ENCODE measurements around a stretch of chr2.

GRCh38 chr2:172736236-172736738 is 642 bp downstream of the RAPGEF4 start:
- PRO-cap: no peak
CAGE:
- cytosol, long polyA plus RNA: no peak
- long polyA plus RNA: no peak
- nucleus, long polyA plus RNA: no peak

GRCh38 chr2:172985253-172985984 is 90.2 kb upstream of the MAP3K20 start:
- PRO-cap: no peak
CAGE:
- cytosol, long polyA plus RNA: no peak
- long polyA plus RNA: no peak
- nucleus, long polyA plus RNA: no peak

DNA sequence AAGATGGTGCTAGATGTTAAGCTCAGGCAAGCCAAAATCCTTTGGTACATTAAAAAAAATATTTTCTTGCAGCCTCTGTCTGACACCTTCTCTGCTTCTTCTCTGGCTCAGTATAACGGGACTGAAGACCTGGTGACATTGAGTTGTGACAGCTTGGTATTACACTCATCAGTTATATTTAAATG is 75.7 kb upstream of the MAP3K20 start:
- PRO-cap: no peak
CAGE:
- cytosol, long polyA plus RNA: no peak
- long polyA plus RNA: no peak
- nucleus, long polyA plus RNA: no peak

- PRO-cap: no peak
CAGE:
- cytosol, long polyA plus RNA: no peak
- long polyA plus RNA: no peak
- nucleus, long polyA plus RNA: no peak
Measured at GRCh38 chr2:173030570-173031576, 44.8 kb upstream of the MAP3K20 start.

DNA sequence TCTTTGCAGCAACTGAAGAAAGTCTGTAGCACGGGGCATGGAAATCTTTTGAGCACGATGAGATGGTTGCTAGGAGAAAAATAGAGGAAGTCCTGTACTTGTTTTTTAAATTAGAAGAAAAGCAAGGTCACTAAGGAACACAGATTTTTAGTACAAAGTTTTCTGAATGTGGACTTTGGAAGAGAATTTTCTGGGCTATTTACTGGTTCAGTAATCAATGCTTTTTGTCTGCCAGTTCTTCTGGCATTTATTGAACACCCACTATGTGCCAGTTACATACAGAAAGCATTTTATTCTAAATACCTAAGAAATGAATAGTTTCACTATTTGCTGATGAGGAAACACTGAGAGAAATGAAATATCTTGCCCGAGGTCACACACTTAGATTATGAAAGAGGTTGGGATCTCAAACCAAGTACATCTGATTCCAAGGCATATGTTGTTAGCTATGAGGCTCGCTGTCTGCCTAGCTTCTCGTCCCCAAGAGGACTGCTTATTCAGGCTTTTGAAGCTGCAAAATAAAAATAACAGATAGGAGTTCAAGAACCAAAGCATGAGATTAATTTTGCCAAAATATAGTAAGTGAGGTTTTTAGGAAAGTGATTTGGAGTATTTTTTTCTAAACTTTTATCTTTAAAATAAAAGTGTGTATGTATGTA is 15.5 kb upstream of the MAP3K20 start:
- PRO-cap: no peak
CAGE:
- cytosol, long polyA plus RNA: no peak
- long polyA plus RNA: no peak
- nucleus, long polyA plus RNA: no peak

DNA sequence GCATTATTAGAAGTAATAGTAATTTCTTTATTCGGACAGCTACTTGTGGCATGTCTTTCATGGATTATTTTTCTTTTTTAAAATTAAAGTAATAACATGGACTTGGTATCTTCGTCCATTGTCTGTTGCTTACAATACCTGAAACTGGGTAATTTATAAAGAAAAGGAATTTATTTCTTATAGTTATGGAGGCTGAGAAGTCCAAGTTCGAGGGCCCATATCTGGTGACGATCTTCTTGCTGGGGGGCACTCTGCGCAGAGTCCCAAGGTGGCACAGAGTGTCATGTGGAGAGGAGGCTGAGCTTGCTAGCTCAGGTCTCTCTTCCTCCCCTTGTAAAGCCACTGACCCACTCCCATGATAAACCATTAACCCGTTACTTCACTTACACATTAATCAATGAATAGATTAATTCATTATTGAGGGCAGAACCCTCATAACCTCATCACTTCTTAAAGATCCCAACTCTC is 24.6 kb downstream of the CDCA7 start:
- PRO-cap: no peak
CAGE:
- cytosol, long polyA plus RNA: no peak
- long polyA plus RNA: no peak
- nucleus, long polyA plus RNA: no peak

DNA sequence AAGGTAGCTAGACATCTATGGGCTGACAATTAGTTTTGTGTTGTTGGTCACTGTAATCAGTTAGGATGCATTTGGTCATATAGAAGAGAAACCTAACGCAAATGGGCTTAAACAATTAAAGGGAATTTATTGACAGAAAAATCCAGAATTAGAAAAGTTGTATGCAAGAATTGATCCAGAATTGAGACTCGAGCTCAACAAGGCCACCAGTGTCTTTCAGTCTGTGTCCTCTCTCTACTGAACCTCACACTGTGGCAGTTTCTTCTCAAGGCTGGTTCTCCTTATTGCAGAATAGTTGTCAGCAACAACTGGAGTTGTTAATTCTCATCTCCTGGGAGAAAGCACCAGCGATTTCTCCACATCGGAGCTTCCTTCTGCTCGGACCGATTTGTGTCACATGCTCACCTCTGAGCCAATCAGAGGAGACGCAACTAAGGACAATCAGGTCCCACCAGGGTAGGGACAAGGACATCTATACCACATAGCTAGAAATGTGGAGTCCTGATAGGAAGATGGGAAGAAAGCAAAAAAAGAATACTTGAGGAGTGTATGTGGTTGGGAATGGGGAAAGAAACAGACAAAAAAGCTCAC is 169.5 kb downstream of the CDCA7 start:
- PRO-cap: no peak
CAGE:
- cytosol, long polyA plus RNA: no peak
- long polyA plus RNA: no peak
- nucleus, long polyA plus RNA: no peak

DNA sequence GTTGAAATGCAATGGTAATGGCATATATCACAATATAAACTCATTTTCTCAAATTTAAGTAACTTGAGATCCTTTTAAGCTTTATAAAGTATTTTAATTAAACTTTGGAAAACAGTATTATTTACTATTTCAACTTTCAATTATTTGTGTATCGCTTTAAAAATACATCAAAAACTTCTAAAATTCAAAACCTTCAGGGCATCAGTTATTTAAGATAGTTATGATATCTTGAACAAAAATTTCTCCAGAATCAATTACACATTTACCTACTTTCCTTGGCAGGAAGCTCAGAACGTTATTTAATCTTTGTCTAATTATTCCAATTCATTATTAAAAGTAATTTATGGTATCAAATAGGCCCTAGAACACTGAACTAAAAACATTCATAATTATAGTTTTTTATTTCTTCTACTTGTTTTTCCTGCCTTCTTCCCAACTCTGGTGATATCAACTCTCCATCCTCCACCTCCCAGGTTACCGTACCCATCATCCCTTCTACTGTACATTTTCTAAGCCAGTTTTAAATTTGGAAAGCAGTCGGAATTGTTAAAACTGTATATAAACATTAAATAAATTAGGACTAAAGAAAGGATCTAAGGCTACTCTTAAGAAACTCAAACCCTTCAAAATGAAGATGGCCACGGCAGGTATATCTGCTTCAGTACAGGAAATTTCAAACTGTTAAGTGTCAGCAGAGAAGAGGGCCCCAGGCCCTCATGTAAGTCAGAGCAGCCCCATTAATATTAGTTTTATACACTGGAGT is 37.4 kb downstream of the SP3 start:
- PRO-cap: no peak
CAGE:
- cytosol, long polyA plus RNA: no peak
- long polyA plus RNA: no peak
- nucleus, long polyA plus RNA: no peak

- PRO-cap: no peak
CAGE:
- cytosol, long polyA plus RNA: no peak
- long polyA plus RNA: no peak
- nucleus, long polyA plus RNA: no peak
Measured at GRCh38 chr2:173928848-173929607, 36.1 kb downstream of the SP3 start.

DNA sequence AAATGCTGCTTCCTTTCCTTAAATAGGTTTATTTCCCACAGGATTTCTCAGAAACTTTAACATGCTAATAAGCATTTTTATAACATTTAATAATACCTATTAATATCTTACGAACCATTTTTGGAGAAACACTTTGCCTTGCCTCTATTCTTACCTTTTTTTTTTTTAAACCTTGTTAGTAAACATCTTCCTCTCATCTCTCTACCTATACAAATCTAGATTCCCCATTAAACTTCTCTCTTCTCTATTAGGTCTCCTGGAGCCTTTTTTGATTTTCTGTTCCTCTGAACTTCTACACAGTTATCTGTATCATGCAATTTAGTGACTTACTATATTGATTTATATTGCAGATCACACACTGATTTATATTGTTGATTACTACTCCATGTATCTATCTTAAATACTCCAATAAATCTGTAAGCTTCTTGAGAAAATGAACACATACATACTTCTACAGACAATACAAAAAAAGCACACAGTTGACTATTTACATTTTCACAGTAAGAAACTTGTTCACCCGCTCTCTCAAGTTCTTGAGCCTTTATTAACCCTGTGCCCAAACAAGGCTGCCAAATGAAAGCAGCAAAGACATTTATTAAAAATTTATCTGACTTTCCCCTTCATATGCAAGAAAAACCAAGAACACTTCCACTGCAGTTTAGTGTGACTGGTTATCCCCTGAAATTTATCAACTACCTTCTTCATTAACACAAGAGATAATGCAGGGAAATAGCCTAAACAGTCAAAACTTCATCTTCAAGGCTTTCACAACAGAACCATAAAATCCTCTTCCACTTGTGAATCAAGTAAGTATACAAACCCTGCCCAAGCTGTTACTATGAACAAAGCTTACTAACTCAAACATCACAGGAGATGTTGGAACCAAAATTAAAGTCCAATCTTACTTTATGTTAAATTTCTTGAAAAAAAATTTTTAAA is 28.3 kb downstream of the SP3 start:
- PRO-cap: no peak
CAGE:
- cytosol, long polyA plus RNA: no peak
- long polyA plus RNA: no peak
- nucleus, long polyA plus RNA: start-site peak on the minus strand centred at position 187 of the sequence, 356 bp wide, 15 and 70 reads in 2 replicates

DNA sequence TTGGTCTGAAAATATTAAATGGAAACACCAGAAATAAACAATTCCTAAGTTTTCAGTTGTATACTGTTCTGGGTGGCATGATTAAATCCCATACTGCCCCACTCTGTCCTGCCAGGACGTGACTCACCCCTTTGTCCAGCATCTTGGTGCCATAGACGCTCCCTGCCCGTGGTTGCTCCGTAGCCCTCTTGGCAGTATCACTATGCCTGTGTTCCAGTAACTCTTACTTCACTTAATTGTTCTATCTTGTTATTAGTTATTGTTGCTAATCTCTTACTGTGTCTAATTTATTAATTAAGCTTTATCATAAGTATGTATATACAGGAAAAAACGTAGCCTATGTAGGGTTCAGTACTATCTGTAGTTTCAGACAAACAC is 71.3 kb upstream of the SP3 start:
- PRO-cap: no peak
CAGE:
- cytosol, long polyA plus RNA: no peak
- long polyA plus RNA: no peak
- nucleus, long polyA plus RNA: no peak

DNA sequence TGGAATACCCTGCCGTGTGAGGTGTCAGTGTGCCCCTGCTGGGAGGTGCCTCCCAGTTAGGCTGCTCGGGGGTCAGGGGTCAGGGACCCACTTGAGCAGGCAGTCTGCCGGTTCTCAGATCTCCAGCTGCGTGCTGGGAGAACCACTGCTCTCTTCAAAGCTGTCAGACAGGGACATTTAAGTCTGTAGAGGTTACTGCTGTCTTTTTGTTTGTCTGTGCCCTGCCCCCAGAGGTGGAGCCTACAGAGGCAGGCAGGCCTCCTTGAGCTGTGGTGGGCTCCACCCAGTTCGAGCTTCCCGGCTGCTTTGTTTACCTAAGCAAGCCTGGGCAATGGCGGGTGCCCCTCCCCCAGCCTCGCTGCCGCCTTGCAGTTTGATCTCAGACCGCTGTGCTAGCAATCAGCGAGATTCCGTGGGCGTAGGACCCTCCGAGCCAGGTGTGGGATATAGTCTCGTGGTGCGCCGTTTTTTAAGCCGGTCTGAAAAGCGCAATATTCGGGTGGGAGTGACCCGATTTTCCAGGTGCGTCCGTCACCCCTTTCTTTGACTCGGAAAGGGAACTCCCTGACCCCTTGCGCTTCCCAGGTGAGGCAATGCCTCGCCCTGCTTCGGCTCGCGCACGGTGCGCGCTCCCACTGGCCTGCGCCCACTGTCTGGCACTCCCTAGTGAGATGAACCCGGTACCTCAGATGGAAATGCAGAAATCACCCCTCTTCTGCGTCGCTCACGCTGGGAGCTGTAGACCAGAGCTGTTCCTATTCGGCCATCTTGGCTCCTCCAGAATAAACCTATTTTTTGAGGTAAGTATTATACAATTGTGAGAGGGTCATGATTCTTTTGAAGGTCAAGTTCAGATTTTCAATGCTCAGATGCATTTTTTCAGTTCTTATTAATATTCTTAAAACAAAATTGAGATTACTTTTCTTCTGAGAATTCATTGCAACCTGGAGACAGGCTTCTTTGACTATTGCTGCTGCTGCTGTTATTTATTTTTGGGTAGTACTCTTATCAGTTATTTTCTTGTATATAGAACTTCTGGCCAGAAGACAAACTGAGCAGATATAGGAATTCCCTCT is 14.5 kb downstream of the SCRN3 start:
- PRO-cap: no peak
CAGE:
- cytosol, long polyA plus RNA: no peak
- long polyA plus RNA: no peak
- nucleus, long polyA plus RNA: no peak

DNA sequence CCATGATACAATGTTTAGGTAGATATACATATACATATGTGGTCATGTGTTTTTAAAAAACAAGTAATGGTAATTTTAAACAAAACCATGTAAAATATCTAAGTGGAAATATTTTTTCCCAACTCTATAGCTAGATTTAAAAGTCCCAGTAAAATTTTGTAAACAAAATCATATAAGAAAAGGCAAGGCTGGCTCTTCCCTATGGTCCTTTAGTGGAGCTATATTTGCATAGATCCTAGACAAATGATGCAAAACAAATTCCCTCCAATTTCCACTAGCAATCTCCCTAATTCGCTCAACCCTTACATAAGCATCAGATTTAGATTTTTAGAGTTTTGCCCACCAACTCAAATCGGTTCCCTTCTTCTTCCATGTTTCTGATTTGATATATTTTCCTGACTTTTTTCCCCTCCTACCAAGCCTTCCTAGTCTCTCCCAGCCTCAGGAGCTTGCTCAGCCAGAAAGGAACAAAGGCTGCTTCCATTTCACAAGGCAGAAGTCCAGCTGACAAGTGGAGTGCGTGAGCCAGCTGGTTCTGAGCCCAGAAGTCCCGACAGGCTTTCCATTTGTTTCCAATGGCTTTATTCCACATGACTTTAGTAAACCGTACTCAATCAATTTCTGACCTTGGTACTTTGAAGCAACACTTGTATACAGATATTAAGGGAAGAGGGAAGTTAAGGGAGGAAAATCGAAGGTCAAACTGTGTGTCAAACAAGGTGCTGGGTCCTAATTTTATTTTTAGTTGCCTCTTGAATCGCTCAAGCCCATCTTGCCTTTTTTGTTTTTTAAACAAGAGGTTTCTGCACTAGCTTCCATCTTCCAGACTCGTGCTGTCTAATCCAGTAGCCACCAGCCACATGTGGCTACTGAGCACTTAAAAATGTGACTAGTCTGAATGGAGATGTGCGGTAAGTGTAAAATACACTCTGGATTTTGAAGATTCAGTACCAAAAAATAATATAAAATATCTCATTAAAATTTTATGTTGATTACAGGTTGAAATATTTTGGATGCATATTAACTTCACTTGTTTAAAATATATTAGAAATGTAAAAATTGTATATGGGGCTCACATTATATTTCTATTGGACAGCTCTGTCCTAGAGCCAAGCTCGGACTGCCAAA is 36.3 kb downstream of the WIPF1 start:
- PRO-cap: no peak
CAGE:
- cytosol, long polyA plus RNA: no peak
- long polyA plus RNA: no peak
- nucleus, long polyA plus RNA: no peak

DNA sequence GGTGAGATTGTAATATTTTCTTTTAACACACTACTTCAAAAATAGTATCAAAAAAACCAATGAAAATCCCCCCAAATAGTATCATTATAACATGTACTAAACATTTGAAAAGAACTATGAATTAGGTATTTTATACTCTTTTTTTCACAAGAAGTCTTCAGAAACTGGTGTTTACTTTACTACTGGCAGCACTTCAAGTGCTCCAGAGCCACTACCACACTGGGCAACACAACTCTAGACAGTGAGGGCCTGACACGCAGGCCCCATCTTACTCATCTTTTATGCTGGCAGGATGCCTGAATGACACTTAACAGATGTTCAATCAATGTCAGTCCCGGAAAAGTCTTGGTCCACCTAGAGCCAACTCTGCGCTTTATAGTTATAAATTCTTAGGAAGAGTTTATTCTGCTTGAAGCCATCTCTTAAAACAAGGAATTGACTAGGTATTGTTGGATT is 8.7 kb upstream of the WIPF1 start:
- PRO-cap: no peak
CAGE:
- cytosol, long polyA plus RNA: no peak
- long polyA plus RNA: no peak
- nucleus, long polyA plus RNA: no peak

DNA sequence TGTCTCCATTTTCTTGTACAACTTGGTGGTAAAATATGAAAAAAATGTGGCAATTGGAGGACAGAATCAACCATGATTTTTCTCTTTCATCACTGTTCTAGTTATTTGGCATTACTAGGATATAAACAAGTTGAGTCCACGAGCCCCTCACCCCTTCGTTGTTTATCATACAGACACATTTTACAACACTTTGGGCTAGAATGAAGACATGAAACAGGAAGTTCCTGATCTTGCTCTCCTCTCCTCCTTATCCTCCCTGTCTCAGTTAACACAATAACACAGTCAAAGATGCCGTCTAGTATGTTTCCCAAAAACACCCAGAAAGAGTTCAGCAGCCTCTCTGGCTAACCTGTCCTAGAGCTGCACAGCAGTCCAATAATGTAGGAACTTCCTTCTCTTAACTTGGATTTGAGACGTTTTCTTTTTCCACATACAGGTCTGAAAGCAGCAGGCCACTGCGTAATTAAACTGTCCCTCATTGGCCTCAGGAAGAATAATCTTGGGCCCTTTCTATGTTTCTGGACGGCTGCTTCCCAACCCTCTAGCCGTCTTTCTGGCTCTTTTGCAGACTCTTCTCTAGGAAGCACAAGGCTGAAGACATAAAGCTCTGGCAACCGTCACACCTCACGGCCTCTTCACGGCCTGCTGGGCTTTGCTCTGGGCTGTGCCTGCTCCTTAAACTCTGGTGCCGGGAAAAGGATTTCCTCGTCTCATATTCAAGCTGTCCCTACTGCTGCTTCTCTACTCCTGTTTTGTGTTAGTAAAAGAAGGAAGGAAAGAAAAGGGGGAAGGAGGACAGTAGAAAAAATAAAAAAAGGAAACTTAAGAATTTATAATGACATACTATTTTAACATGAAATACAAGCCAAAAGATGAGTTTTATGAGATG is 35.8 kb upstream of the WIPF1 start:
- PRO-cap: no peak
CAGE:
- cytosol, long polyA plus RNA: no peak
- long polyA plus RNA: no peak
- nucleus, long polyA plus RNA: no peak

DNA sequence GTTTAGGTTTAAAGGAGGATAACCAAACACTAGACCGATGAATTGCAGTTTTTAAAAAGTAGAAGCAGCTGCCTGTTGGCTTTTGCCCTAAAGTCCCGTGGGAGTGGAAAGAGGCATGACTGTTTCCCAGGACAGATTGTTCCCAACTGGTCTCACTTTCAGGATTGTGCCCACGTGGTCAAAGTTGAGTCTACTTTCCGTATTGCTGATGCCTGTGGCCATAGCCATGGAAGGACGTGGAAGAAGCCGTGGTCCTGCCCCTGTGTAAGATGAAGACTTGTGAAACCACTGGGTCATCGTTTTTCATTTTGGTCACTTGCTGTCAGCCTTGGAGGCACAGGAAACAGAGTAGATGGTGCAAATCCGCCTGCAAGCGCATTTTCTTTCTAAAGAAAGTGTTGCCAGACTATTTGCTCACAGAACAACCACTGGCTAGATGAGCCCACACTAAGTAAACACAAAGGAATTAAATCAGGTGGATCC is 23.0 kb upstream of the CHN1 start:
- PRO-cap: no peak
CAGE:
- cytosol, long polyA plus RNA: no peak
- long polyA plus RNA: no peak
- nucleus, long polyA plus RNA: no peak

DNA sequence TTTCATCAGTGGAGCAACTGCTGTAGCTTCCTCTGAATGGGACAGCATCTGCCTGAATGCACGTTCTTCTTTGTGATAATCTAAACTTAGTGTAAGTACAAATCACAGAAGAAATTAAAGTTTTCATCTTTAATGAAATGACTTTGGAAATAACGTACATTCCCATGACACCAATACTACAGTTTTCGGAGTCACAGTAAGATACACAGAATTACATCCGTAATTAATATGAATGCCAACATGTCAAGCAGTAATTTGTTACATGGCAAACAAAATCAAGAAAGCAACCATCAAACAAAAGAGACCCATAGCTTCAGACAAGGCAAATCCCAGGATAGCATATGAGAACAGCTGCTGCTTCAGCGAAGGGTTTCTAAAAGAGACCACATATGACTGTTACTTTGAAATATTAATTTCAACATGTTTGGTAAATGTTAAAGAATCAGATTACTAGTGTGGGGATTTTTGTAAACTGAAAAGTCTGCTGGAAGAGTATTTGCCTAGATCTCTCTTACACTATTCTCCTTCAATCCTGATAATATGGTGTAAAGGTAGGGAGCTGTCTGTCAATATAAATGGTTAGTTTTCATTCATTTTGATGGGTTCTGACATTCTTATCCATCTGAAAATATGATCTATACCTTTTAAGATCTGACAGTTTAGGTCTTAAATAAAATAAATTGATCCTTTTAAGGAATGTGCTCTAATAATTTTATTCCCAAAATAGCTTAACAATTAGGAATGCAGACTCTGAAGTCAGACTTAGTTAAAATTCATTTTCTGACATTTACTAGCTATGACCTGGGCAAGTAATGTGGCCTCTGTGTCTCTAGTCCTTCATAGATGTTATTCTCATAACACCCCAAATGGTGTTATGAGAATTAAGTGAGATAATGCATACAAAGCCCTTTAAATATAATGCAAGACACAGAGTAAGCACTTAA is 3.2 kb downstream of the ATP5MC3 start:
- PRO-cap: no peak
CAGE:
- cytosol, long polyA plus RNA: no peak
- long polyA plus RNA: no peak
- nucleus, long polyA plus RNA: no peak

DNA sequence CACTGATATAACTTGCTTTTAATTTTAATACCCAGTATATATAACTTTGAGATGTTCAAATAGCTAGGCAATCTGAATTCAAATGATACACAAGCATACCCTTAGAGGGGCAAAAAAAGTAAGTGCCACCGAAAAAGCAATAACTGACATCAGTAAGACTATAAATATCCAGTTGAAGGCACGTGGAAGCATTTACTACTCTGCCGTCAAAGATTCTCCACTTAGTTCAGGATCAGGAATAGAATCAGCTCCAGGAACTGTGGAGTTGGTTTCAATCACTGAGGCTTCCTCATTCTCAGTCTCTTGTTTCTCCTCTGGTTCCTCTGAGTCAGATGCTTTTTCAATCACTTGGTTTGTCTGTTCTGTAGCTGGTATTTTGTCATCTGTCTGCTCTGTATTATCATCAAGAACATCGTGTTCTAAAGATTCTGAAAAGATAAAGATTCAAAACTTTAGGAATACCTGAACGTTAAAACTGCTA is 72.3 kb downstream of the LNPK start:
- PRO-cap: no peak
CAGE:
- cytosol, long polyA plus RNA: no peak
- long polyA plus RNA: no peak
- nucleus, long polyA plus RNA: no peak

GRCh38 chr2:176116953-176117840 is 619 bp downstream of the HOXD10 start:
- PRO-cap: no peak
CAGE:
- cytosol, long polyA plus RNA: no peak
- long polyA plus RNA: no peak
- nucleus, long polyA plus RNA: no peak

DNA sequence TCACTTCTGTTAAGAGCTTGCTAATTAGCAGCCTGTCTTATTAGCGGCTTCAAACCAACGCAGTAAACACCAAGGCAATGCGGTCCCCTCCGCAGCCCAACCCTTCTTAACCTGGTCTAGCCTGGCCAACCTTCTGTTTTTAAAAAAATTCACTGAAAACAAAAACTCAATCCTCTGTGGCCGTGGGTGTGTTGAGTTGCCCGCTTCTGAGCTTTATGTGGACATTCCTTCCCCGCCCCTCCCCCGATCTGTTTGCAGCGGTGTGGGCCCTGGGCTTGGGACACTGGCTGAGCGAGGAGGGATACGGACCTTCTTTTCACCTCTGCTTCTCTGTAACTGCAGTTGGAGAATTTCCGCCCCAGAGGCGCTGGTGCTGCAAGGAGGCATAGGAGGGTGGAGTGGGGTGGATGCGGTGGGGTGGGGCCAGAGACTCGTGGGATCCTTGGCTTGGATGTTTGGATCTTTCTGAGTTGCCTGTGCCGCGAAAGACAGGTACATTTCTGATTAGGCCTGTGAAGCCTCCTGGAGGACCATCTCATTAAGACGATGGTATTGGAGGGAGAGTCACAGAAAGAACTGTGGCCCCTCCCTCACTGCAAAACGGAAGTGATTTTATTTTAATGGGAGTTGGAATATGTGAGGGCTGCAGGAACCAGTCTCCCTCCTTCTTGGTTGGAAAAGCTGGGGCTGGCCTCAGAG is 3.2 kb upstream of the HOXD4 start:
- PRO-cap: no peak
CAGE:
- cytosol, long polyA plus RNA: no peak
- long polyA plus RNA: no peak
- nucleus, long polyA plus RNA: no peak

All from A549 (cell line).